Anterior vena cava (tissue), 1 donor: ENCODE measurements around the gene CCDC68.

- PRO-cap, result no peak
Observed at GRCh38 chr18:54829754-54830351, 1.6 kb downstream of the RAB27B start.

DNA sequence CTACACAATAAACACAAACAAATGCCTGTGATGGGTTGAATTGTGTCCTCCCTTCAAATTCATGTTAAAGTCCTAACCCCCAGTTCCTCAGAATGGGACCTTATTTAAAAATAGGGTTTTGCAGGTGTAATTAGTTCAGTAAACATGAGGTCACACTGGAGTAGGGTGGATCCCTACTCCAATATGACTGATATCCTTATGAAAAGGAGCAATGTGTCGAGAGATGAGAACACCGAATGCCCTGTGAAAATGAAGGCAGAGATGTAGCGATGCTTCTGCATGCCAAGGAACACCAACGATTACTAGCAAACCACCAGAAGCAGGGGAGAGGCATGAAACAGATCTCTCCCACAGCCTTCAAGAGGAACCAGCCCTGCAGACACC is 11.2 kb downstream of the CCDC68 start:
- PRO-cap, result no peak

GRCh38 chr18:54948443-54949019 is 10.7 kb downstream of the CCDC68 start:
- PRO-cap, result no peak

DNA sequence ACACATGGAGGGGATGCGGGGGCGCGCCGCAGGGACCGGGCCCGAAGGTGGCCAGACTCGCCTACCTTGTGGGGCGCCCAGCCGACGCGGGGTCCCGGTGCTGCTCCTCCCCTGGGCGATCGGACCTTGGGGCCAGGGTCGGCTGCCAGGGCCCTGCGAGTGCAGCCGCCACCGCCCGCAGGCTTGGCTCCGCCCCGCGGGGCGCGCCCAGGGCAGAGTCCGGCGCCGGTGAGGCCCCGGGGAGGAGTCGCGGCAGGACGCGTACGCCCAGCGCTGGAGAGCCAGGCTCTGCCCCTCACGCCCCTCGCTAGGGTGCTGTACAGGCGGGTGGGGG is at the start of gene CCDC68:
Gene CCDC68, minus strand, starts transcription at position 191 of the 334 bp plus-strand sequence.
- PRO-cap, result unidirectional peak, minus-strand start at position 185 of the sequence

DNA sequence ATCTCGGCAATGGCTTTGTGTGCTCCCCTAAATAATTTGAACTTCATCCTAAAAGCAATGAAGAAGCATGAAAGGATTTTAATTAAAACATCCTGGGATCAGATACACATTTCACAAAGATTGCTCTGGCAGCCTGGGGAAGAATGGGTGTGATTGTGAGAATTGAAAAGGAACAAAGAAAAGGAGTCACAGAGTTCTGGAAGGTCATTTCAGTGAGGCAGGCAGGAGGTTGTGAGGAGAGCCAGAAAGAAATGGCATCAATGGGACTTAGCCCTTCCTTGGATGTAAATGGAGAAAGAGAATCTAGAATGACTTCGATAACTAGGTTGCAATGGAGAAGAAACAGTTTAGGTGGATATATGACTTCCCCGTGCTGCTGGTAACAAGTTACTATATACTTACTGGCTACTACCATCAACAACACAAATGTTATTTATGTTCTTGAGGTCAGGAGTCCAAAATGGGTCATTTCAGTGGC is 228.3 kb upstream of the CCDC68 start:
- PRO-cap, result no peak

GRCh38 chr18:55405856-55406325 is 182.1 kb downstream of the TCF4 start:
- PRO-cap, result unidirectional peak, plus-strand start at chr18:55406071

DNA sequence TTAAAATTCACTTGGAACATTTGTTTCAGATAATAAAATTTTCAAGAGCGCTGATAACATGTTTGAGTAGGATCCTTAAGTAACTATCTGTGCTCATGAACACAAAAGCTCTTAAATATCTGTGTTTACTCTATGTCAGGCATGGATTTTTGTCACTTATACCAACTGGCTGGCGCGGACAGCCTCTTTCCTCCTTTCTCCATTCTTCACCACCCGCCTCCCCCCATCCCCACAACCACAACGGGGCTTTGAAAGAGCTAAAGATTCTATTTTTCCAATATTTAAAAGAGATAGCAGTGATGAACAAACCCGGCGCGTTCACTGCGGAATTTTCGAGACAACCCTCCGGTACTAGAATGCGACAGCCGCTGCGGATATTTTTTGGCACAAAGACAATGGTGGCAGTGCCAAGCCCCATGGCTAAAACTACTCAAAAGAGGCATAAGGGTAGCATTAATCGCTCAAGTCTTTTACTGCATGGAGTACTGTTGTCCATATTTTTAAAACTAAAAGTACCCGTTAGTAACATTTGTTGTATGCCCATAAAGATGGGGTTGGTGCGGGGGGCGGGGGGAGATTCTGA is 181.4 kb downstream of the TCF4 start:
- PRO-cap, result no peak

- PRO-cap, result no peak
Observed at GRCh38 chr18:55498118-55498328, 90.0 kb downstream of the TCF4 start.

DNA sequence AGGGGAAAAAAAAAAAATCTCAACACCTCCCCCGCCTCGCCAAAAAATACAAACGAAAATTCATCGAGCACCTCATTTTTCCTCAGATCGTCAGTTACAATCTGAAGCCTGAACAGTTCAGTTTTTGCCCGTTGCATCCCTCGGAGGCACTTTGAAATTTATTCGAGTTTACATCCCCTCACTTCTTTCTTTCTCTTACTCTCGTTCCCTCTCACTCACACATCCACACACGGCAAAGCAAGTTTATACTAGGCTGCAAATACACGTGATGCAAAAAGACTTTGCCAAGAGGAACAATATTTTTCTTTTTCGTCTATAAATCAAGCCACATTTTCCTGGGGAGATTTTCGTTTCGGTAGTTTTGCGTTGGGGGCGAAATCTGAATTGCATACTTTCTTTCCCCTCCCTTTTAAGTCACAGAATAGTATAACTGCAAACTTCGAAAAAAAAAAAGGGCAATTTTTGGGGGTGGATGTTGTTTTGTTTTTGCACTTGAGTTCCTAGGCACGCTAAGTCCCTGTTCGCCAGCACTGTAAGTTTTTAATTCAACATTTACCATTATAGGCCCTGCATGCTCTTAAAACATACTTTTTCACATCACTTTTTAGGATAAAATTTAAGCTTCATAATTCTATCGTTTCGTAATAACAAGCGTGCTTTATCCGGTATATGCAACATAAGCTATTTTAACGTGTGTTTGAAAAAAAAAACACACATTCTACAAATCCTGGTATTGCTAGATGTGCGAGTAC is 583 bp upstream of the TCF4 start:
- PRO-cap, result unidirectional peak, minus-strand start at position 153 of the sequence; unidirectional peak, minus-strand start at position 217 of the sequence

- PRO-cap, result bidirectional peak, plus-strand start at chr18:55780452, minus-strand start at chr18:55780315
Observed at GRCh38 chr18:55780064-55781274, 192.5 kb upstream of the TCF4 start.

DNA sequence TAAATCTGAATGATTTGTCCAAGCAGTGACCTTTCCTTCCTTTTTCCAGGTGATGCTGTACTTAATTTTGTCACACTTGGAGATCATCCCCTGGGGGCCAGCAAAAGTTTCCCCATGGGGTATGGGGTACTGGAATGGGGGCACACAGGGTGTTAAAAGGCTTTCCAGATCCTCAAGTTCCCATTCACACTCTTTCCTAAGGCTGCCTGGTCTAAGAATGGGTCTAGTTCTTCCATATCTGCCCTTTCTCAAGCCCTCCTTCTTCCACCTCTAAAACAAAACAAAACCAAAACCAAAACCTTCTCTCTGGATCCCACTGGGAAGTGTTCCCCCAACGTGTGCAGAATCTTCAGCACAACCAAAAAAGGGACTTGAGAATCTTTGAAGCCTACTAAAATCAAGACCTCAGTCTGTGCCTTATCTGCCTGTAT is 207.1 kb upstream of the TCF4 start:
- PRO-cap, result no peak

DNA sequence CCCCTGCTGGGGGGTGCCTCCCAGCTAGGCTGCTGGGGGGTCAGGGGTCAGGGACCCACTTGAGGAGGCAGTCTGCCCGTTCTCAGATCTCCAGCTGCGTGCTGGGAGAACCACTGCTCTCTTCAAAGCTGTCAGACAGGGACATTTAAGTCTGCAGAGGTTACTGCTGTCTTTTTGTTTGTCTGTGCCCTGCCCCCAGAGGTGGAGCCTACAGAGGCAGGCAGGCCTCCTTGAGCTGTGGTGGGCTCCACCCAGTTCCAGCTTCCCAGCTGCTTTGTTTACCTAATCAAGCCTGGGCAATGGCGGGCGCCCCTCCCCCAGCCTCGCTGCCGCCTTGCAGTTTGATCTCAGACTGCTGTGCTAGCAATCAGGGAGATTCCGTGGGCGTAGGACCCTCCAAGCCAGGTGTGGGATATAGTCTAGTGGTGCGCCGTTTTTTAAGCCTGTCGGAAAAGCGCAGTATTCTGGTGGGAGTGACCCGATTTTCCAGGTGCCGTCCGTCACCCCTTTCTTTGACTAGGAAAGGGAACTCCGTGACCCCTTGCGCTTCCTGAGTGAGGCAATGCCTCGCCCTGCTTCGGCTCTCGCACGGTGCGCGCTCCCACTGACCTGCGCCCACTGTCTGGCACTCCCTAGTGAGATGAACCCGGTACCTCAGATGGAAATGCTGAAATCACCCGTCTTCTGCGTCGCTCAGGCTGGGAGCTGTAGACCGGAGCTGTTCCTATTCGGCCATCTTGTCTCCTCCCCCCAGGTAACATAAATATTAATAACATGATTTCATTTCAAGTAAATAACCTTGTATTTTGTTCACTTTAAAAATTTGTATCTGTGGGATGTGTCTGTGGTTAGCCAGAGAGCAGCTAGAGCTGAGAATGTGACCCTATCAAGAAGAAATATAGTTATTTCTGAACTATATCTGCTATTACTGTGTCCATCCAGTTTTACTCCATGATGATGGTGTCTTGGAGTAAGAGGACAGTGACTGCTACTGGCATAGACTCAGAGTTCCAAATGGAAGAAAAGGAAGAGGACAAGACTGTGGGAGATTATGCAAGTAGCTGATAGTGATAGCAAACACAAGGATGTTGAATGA is 305.0 kb upstream of the TCF4 start:
- PRO-cap, result no peak

DNA sequence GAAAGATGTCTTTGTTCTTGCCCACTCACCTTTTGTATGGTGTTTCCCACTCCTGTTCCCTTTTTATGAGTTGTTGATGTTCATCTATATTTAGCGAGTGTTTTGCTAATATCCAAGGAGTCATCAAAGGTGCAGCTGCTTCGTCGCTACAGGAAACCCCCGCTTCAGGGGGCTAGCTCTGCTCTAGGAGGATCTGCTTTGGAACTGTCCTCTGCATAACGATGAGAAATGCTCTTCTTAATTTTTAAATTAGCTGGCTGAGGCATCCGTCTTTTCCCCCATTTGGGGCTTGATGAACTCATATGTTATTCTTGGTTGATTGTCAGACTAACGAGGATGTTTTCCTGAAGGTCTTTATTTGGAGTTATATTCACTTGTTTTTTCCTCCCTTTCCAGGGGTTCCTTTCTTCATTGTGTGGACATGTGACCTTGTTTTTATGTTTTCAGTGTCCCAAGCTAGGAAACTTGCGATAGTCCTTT is 179.2 kb downstream of the TXNL1 start:
- PRO-cap, result no peak

DNA sequence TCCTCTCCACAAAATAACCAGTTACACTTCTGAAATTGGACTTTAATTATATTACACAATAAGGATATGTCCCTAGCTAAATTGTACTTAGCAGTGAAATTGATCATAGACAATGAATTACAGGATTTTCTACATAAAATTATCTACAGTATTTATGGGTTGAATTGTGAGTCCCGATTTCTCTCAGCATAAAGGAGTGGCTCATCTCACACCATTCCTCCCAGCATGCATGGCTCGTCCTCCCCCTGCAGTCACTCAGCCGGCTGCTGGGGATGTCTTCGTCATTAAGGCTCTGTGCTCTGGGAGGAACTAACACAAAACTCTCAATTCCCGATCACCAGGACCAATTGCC is 76.0 kb downstream of the TXNL1 start:
- PRO-cap, result no peak

DNA sequence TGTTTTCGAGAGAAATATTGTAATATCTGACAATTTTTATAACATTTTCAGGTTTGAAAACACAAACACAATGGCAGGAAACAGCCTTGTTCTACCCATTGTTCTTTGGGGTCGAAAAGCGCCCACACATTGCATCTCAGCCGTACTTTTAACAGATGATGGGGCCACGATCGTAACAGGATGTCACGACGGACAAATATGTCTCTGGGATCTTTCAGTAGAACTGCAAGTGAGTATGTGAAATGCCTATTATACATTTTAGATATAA is 21.2 kb downstream of the WDR7 start:
- PRO-cap, result no peak

- PRO-cap, result no peak
Observed at GRCh38 chr18:57210299-57210764, 63.4 kb downstream of the BOD1L2 start.

GRCh38 chr18:57428686-57429451 is 6.3 kb upstream of the ONECUT2 start:
- PRO-cap, result no peak

DNA sequence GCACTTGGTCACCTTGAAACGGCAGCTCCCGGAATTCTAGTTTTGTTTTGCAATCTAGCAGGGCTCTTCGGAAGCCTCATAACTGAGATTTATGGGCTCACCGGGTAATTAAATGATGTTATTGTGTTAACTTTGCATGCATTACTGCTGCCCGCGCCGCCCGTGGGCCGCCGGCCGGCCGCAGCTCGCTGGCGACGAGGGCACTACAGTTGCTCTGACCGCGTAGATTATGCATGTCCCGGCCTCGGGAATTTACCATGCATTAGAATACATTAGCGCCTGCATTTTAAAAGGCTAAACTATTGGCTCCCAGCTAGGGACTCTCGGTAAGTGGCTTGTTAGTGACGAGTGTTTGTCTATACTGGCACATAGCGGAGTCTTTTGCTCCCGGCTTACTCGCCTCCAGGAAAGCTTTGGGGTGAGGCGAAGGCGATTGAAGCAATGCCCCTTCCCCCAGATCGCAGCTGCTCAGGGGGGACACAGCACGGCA is 548 bp upstream of the ONECUT2 start:
- PRO-cap, result no peak

GRCh38 chr18:57437602-57438385 is 2.6 kb downstream of the ONECUT2 start:
- PRO-cap, result no peak

- PRO-cap, result unidirectional peak, minus-strand start at chr18:57555485
Observed at GRCh38 chr18:57555249-57555540, 31.3 kb downstream of the FECH start.